Helper T cell (primary cell): ENCODE measurements around a stretch of chrX.

DNA sequence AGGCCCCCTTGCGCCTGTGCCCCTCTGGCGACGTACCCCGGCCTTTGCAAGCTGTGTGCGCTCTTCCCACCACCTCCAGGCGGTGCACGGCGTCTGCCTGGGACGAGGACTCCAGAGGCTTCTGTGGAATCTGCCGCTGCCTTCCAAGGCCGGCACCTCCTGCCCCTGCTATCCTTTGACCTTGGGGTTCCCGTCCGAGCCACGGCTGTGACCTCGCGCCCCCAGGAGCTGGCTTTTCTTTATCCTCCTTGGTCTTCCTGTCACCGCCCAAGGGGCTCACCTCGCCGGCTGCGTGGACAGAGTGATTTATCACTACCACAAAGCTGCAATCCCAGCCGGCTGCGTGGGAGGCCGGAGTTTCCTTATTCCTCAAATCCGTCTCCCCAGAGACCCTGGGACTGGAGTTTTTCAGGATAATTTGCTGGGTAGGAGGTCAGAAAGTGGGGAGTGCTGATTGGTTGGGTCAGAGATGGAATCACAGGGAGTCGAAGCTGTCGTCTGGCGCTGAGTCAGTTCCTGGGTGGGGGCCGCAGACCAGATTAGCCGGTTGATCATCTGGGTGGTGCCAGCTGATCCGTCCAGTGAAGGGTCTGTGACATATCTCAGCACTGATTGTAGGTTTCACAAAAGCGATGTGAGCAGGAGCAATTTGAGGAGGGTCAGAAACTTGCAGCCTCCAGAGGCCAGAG is 19.8 kb upstream of the PLCXD1 start:
- PRO-cap, 2 experiments = no peak in any of the 2 experiments

DNA sequence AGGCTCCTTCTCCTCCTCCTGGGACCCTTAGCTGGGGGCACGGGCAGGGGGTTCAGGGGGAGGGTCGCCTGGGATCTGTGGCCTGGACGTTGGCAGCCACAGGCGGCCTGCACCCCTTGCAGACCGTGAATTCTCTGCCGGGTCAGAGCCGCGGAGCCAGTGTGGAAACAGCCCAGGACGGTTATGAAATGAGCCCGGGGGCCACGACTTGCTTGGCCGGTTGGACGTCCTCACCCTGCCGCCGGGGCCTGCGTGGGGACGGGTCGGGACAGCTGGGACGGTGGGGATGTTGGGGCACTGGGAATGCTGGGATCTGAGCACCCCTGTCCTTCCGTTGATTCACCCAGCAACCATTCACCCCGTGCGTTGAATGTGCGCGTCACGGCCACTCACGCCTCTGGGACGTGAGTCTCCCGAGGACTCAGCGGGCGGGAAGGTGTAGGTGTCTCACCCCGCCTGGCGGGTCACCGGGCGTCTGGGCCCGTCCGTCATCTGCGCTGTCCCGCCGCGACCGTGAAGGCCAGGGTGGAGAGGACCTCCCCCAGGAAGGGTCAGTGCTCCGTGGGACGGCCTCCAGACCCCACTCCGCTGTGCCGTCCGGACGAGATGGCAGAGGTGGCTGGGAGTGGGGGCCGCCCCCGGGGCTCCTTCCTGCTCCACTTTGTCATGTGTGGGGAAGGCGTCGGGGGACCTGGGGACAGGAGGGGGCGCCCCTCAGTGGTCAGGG is 4.5 kb upstream of the PLCXD1 start:
- PRO-cap, 2 experiments = no peak in any of the 2 experiments

DNA sequence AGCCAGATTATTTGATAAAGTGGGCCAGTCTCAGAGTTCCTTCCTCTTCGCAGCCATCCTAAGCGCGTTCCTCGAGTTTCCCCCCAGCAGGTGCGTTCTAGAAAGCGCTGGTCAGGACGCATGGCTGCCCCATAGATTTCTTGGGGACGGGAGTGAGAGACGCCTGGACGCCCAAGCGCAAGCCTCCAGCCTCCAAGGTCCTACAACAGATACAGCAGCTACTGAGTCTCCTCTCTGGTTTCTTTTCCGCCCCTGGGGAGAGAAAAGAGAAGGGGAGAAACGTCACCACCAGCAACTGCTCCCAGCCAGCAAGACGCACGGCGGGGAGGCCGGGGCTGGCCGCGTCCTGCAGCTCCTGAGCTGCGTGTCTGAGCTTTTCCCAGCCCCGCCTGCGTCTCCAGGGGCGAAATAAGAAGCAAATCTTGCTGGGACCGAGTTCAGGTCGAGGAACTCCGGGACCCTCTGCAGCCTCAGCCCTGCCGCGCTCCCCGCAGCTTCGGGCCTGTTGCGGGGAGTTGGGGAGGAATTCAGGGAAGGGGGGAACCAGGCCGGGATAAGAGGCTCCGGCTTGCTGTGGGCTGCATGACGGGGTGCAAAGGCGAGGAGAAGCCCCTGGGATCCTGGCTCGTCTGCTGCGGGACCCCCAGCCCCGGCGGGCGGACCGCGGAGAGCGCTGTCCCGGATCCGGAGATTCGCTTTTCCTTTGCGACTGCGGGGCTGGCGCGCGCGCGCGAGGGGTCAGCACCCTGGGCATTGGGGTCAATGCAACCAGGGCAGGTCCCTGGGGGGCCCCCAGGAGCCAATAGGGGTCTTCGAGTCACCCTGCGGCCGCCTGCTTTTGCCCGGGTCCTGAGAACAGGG is 6.8 kb upstream of the SHOX start:
- PRO-cap, 2 experiments = no peak in any of the 2 experiments

- PRO-cap, 2 experiments = no peak in any of the 2 experiments
These were observed 239.4 kb downstream of the CRLF2 start for GRCh38 chrX:973106-973427.

GRCh38 chrX:1093650-1094227 is 118.7 kb downstream of the CRLF2 start:
- PRO-cap, 2 experiments = peak in 1 of 2 experiments; most common minus-strand start chrX:1093886 (in 1)

DNA sequence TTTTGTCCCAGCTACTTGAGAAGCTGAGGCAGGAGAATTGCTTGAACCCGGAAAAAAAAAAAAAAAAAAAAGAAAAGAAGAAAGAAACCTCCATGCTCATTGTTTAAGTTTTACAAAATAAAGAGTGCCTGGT is 215 bp downstream of the CRLF2 start:
- PRO-cap, 2 experiments = no peak in any of the 2 experiments

- PRO-cap, 2 experiments = no peak in any of the 2 experiments
These were observed 29.9 kb upstream of the IL3RA start for GRCh38 chrX:1306572-1307146.

GRCh38 chrX:1464704-1465870 is 12.4 kb upstream of the ASMTL start:
- PRO-cap, 2 experiments = no peak in any of the 2 experiments

DNA sequence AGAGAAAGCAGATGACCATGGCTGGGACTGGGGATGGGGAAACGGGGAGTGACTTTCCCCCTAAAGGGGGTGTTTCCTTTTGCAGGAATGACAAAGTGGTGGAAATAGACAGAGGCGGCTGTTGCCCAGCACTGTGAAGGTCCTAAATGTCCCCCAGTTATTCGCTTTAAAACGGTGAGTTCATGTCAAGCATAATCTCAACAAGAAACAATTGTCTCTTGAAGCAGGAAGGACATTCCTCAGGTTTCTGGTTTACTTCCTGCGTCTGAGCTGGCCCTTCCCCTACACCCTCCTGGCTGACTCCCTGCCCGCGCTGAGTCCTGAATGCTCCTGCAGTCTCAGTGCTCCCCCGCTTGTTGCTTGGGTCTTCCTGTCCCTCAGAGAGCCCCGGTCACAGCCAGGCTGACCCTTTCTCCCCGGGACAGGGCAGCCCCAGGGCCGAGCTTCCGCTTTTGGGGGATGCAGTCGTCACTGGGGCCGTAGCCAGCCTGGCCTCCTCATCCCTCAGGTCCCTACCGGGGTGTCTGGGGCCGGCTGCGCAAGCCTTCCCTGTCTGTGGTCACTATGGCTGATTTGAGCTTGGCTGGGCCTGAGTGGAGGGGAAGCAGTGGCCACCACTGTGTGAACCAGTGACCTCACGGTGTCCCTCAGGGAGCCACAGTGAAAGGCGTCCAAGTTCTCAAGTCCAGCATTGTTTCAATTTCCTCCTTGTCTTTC is 34.0 kb upstream of the ASMTL start:
- PRO-cap, 2 experiments = no peak in any of the 2 experiments

DNA sequence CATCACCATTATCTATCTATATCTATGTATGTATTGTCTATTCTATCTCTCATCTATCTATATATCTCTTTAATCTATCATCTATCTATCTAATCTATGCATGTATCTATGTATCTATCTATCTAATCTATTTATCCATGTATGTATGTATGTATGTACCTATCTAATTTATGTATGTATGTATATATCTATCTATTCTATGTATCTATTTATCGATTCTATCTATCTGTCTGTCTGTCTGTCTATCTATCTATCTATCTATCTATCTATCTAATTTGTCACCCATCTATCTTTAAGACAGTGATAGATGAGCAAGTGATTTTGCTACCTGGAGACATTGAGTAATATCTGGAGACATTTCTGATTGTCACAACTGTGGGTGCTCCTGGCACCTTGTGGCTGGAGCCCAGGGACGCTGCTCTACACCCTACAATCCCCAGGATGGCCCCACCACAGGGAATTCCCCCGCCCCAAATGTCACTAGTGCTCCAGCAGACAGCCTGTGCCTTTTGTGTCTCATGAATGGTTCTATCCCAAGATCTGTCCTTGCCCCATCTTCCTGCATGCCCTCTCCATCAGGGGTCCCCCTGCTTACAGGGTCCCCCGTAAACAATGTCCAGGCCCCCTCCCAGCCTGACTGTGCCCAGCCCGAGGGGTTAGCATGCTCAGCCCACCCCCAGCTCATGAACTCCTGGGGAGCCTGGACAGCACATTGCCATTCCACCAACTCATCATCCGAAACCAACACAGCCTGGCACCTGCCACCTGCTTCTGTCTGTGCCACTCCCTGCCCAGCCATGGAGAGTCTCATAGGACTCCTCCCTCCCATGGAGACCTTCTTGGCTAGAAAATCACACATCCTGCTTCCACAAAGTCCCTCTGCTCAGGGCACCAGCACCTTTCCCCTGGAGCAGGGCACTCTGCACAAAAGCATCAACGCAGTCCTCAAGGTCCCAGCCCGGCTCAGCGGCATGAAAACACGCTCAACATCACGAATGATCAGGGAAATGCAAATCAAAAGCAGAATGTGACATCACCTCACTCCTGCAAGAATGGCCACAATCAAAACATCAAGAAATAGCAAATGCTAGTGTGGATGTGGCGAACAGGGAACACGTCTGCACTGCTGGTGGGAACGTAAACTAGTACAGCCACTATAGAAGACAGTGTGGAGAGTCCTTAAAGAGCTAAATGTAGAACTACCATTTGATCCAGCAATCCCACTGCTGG is 5.7 kb downstream of the P2RY8 start:
- PRO-cap, 2 experiments = no peak in any of the 2 experiments

DNA sequence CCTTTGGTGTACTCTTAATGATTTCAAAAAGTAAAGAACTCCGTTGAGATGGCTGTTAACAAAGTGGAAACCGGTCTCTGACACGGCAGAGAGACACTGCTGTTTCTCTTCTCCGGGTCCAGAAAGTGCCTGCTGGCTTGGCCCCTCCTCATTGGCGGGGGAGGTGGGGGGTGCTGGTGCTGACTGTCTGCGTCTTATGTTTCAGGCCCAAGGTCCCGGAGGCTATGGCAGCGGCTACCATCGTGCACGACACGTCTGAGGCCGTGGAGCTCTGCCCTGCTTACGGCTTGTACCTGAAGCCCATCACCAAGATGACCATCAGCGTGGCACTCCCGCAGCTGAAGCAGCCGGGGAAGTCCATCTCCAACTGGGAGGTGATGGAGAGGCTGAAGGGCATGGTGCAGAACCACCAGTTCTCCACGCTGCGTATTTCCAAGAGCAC is 1.9 kb downstream of the AKAP17A start:
- PRO-cap, 2 experiments = no peak in any of the 2 experiments

DNA sequence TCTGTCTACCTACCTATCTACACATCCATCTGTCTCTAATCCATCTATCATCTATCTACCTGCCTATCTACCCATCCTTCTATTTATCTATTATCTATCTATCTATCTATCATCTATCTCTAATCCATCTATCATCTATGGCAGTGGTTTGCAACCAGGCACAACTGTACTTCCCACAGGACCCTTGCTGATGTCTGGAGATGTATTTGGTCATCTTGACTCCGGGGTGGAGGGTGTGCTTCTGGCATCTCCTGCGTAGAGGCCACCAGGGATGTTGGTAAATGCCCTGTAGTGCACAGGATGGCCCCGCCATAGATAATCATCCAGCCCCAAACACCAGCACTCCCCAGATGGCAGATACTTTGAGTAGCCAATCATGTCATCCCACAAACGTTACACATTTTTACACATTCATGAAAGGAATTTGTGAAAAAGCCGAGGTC is 306.7 kb downstream of the DHRSX start:
- PRO-cap, 2 experiments = no peak in any of the 2 experiments

- PRO-cap, 2 experiments = no peak in any of the 2 experiments
These were observed 86.2 kb upstream of the CD99 start for GRCh38 chrX:2604714-2605555.

GRCh38 chrX:2606865-2607174 is 84.3 kb upstream of the CD99 start:
- PRO-cap, 2 experiments = no peak in any of the 2 experiments

DNA sequence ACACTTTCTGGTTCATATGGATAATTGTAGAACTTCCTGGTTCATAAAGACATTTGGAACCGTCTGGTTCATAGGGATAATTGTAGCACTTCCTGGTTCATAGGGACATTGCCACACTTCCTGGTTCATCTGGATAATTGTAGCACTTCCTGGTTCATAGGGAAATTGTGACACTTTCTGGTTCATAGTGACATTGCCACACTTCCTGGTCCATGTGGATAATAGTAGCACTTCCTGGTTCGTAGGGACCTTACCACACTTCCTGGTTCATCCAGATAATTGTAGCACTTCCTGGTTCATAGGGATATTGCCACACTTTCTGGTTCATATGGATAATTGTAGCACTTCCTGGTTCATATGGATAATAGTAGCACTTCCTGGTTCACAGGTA is 61.2 kb upstream of the CD99 start:
- PRO-cap, 2 experiments = peak in 1 of 2 experiments; most common minus-strand start position 99 of the sequence (in 1)

DNA sequence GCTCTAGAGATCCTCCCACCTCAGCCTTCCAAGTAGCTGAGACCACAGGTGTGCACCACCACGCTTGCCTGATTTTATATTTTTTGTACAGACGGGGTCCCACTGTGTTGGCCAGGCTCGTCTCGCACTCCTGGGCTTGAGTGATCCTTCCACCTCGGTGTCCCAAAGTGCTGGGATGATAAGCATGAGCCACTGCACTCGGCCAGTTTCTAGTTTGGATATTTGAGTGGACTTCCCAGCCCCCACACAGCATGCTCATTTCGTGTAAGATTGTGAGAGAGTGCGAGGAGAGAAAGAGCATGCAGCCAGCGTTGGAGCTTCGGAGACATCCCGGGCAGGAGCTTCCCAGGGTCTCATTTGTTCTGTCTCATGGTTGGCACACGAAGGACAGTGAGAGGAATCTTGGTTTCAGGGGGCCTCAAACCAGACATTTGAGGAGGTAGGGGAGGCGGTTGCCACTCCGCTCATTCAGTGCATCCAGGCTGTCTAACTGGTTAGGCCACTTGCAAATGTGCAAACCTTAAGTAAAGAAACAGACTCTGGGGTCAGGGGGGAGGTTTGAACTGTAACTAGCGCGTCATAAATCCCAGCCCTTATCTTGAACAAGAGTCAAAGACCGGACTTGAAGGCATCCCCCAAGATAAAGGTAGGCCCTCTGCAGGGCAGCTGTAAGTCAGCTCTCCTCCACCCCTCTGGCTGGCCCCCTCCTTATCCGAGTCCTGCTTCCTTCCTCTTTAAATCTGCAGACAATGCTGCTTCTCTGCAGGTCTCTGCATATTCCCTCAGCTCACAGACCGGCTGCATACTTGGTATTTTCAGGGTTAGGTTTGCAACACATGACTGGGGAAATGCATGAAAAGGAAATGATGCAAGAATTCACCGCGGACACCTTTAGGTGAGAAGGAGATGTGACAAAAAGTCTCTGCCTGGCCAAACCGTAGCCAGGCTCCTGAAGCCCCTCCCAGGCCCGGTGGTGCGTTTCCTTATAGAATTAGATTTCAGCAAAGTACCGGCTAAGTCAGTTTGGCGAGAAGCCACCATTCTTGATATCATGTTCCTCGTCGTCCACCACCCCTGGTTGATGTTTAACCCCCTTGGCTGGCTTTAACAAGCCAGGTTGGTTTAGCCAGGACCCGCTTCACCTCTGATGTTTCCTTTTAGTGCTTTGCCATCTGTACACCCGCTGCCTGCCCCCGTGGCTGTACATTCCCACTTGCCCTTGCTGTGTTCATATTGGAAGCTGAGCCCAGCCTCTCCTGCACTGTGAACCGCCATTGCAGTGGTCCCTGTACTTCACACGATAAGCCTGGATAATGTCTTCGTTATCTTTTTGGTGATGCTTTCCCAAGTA is 31.4 kb downstream of the ARSD start:
- PRO-cap, 2 experiments = no peak in any of the 2 experiments

GRCh38 chrX:3066574-3067228 is 25.4 kb downstream of the ARSF start:
- PRO-cap, 2 experiments = no peak in any of the 2 experiments

GRCh38 chrX:3271788-3272370 is 74.6 kb downstream of the MXRA5 start:
- PRO-cap, 2 experiments = no peak in any of the 2 experiments

DNA sequence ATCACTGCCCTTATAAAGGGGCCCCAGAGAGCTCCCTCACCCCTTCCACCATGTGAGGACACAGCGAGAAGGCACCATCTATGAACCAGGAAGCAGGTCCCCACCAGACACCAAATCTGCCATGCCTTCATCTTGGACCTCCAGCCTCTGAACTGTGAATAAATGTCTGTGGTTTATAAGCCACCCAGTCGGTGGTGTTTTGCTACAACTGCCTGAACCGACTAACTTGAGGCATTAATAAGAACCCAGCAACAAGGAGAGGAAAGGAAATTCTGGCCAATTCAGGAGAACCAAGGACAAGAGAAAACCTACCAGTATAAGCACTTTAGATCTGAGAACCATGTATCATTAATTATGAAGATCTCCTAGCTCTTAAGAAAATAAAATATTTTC is 5.3 kb downstream of the PRKX start:
- PRO-cap, 2 experiments = no peak in any of the 2 experiments

GRCh38 chrX:3711929-3712914 is 1.2 kb downstream of the PRKX start:
- PRO-cap, 2 experiments = peak in 2 of 2 experiments; most common plus-strand start chrX:3712493 (in 2)